Epithelial cell of prostate (primary cell): ENCODE measurements around a stretch of chr5.

- RRBS: no CpG with 5 or more reads among the region's 1 CpG
Measured at GRCh38 chr5:39133308-39133693, 59.1 kb upstream of the RICTOR start.

DNA sequence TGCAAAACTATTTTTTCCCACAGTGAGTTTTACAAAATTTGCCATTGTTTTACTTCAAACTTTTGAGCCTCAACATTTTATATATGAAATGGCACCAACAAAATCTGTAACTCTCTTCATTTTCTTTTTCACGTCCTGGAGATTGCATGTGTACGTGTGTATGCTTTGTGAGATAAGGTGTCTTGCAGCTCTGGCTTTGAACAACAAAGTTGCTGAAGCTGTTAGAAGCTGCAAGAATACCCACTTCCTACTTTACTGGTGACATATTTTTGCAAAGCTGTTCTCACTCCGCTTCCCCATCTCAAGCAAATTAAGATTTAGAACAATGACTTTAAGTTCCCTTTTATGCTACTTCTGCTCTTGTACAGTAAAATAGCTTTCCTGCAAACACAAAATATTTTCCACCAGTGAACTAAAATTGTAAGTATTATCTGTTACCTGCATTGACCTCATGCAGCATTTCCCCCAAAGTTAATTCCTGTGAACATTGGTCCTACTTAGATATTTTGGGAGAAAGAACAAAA lies 41.7 kb downstream of the FYB1 start:
- RRBS: no CpG with 5 or more reads among the region's 3 CpGs

DNA sequence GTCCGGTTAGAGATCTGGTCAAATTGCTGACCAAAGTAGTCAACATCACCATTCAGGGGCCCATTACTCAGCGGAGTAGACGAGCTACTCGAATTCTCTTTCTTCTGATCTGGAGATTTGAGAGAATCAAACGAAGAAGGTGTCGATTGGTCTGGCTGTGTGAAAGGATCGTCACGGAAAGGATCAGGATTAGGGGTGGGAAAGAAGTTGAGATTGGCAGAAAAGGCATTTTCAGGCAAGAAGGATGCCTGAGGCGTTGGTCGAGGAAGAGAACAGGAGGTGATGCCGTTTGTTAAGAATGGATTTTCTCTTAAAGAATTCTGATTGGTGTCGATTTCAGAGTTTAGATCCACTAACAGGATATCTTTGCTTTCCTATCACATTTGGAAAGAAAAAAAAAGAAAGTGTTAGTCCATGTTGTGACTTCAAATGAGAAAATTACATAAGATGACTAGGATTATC lies 18.6 kb upstream of the C9 start:
- RRBS: no CpG with 5 or more reads among the region's 12 CpGs

DNA sequence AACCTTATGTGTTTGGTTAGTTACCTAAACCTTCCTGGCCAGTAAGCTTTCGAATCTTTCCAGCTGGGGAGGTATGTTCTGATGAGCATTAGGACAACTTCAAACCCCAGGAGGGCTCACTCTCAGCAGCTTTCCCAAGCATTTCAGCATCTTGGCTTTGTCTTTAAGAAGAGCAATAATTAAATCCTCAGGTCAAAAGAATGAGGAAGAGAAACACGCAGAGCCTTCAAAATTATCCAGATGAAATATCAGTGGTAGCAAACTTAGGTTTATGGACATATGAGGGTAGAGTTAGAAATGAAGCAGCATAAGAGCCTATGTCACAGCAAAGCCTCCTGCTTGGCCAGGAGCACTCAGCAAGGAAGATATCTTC lies 2.5 kb downstream of the DAB2 start:
- RRBS: no CpG with 5 or more reads among the region's 2 CpGs

DNA sequence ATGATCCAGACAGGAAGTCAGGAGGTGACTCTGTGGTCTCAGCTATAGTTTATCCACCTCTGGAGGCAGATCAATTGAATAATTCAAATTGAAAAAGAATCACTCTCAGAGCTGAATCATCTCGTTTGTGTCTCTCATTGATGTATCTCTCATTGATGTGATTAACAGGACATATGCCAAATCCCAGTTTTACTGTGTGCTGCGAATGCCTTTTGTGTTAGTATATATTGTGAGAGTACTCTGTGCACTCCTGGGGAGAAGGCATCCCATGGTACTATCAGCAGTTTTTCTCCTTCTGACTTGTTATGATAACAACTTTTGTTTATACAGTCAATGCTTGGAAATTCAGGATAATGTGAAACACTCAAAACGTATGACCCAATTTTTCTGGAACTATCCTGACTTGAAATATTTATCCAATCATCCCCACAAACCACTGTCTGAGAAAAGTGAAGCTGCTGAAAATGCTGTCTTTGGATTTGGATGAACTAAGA lies 48.5 kb upstream of the DAB2 start:
- RRBS: no CpG with 5 or more reads among the region's 3 CpGs

- RRBS: no CpG with 5 or more reads among the region's 2 CpGs
Measured at GRCh38 chr5:40410992-40411657, 268.6 kb upstream of the PTGER4 start.

GRCh38 chr5:40653570-40654106 lies 26.1 kb upstream of the PTGER4 start:
- RRBS: no CpG with 5 or more reads among the region's 3 CpGs

- RRBS: no CpG with 5 or more reads among the region's 5 CpGs
Measured at GRCh38 chr5:40672203-40672853, 7.4 kb upstream of the PTGER4 start.

GRCh38 chr5:40685596-40686371 lies 6.1 kb downstream of the PTGER4 start:
- RRBS: no CpG with 5 or more reads among the region's 3 CpGs

GRCh38 chr5:40842935-40843815 lies 2.0 kb downstream of the CARD6 start:
- RRBS: no CpG with 5 or more reads among the region's 5 CpGs

- RRBS: no CpG with 5 or more reads among the region's 2 CpGs
Measured at GRCh38 chr5:41418518-41419163, 91.8 kb downstream of the PLCXD3 start.

- RRBS: under 1% methylated on average over 14 of the region's 53 CpGs
Measured at GRCh38 chr5:41869542-41870236, 536 bp downstream of the OXCT1 start.

GRCh38 chr5:41925444-41926121 lies 502 bp downstream of the FBXO4 start:
- RRBS: under 1% methylated on average over 12 of the region's 34 CpGs

GRCh38 chr5:41926941-41927478 lies 1.9 kb downstream of the FBXO4 start:
- RRBS: no CpG with 5 or more reads among the region's 2 CpGs

- RRBS: no CpG with 5 or more reads among the region's 2 CpGs
Measured at GRCh38 chr5:41929532-41930081, 4.5 kb downstream of the FBXO4 start.

- RRBS: no CpG with 5 or more reads among the region's 1 CpG
Measured at GRCh38 chr5:42364398-42364799, 58.8 kb upstream of the GHR start.

DNA sequence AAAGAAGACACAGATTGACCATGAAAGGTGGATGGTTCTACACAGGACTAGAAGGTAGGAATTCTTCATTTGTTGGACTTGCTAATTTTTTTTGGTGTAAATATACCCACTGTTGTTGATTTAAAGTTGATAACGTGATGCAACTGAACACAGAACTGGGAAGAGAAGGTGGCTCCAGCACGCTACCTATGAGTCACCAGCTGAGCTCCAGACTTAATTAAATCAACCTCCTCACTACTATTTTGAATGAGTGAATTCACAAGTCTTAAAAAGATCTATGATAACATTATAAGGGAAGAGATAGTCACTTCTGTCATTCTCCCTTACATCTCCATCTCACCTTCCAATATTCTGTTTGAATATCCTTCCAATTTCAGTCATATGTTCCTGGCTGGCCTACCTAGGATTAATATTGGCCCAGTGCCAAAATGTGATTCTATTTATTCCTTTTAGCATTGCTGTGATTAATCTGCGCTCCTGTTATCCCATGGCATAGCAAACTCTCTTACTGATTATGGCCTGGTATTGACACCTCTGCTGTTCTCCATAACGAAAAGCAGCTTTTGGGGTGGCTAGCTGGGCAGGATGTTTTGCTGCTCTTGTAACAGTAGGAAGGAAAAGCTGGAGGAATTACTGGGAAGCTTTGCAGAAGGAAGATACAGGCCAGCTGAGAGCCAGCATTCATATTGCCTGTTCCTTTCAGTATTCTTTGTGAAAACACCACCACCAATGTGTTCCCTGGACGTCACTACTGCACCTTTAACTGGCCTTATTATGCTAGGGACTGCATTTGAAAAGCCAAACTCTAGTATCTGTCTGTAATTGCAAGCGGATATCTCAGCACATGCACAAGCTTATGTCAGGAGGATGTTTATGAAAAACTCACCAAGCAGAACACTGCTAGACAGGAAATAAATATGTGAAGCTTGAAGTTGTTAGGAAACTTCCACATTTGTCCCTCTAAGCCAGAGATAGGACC lies 135.7 kb upstream of the CCDC152 start:
- RRBS: no CpG with 5 or more reads among the region's 6 CpGs

DNA sequence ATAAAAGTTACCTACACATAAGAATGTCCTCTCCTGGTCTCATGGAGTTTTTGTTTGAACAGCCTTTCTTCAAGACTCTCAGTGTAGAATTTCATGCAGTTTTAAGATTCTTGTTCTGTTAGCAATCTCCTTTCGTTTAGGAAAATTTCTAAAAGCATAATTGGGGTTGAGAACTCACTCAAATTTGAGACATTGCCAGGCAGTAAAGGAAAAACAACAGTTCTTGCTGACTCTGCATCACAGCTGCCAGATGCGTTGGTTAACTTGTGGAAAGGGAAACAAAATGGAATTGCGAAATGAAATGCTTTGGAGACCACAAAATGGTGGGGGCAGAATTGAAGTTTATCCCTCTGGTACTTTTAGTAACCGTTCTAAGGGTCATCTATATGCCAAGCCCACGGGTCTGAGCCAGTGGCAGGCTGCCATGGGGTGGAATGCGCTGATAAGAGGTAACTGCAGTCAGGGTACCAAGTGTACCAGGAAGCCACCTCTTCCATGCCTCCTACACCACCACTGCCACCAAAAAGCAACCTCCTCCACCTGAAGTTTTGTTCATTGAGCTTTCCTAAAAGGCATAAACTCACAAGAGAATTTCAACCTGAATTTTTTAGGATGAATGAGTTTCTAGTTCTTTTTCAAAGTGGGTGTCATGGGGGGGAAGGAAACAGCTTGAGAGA lies 28.6 kb upstream of the SELENOP start:
- RRBS: no CpG with 5 or more reads among the region's 6 CpGs